ENCODE results near the genes OSBP2 and PATZ1.

GRCh38 chr22:29902745-29903290, 19.8 kb downstream of the MTMR3 start:
- RRBS, result no CpG with 5 or more reads among the region's 6 CpGs

- RRBS, result no CpG with 5 or more reads among the region's 7 CpGs
Observed at GRCh38 chr22:30298291-30298844, 9.1 kb upstream of the CASTOR1 start.

- RRBS, result no CpG with 5 or more reads among the region's 11 CpGs
Observed at GRCh38 chr22:30340041-30340609, 13.4 kb upstream of the TBC1D10A start.

DNA sequence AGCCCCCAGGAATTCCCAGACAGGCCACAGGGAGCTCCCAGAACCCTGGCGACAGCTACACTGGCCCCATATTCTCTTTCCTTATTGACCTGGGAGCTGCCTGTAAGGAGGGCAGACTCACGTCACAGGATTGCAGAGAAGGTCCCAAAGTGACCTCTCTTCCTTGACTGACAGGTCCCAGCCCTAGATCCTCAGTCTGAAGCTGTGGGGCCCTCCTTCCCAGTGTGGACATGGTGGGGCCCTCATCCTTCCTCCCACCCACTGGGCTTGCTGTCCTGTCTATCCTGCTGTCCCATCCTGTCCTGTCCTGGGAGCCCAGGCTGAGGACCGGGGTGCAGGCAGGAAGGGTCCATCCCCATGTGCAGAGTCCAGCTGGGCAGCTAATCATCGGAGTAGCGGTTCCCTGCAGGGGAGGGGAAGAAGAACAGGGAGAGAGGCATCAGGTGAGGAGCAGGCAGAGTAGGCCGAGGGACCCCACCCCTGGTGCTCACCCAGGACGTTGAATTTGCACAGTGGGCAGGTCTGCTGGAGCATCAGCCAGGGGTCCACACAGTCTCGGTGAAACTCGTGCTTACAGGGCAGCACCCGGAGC, 7.9 kb downstream of the RNF215 start:
- RRBS, result no CpG with 5 or more reads among the region's 10 CpGs

- RRBS, result no CpG with 5 or more reads among the region's 8 CpGs
Observed at GRCh38 chr22:30474943-30475621, 3.3 kb upstream of the SEC14L3 start.

- RRBS, result 2% methylated on average over 42 of the region's 95 CpGs
Observed at GRCh38 chr22:30694665-30695571, at the start of gene OSBP2. Gene OSBP2, plus strand, starts transcription at chr22:30694874.

- RRBS, result 3% methylated on average over 31 of the region's 88 CpGs
Observed at GRCh38 chr22:30822190-30822960, 127.7 kb downstream of the OSBP2 start.

GRCh38 chr22:30925655-30926207, 42.8 kb downstream of the MORC2 start:
- RRBS, result no CpG with 5 or more reads among the region's 6 CpGs

DNA sequence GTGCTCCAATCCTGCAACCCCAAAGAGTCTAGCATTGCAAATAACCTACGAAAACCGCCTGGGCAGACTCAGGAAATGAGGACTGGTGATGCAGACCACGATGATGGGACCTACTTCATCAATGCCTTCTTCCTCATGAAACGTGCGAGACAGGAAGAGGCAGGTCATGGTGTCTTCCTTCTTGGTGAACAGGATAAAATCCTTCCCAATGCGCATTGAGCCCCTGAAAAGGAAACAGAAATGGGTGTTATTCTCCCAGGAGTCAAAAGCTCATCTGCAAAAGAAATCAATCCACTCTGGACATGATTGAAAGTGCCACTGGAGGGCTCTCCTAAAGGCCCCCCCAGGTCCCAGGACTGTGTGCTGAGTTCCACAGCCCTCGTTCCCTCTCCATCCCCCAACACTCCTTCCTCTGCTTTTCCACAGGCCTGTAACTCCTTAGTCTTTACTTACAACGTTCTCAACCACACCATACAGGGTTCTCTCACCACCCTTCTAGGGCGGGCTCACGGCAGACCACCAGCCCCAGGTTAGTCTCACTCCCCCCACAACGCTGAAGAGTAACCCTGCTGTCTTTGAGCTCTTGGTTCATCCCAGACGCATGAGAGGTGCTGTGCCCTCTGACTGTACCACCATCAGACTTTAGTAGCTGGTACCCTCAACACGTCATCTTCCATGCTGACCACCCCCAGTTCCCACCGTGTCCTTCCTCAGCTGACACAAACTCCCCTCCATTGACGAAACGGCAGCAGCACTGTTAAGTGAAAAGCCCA, 22.2 kb downstream of the MORC2 start:
- RRBS, result no CpG with 5 or more reads among the region's 16 CpGs

DNA sequence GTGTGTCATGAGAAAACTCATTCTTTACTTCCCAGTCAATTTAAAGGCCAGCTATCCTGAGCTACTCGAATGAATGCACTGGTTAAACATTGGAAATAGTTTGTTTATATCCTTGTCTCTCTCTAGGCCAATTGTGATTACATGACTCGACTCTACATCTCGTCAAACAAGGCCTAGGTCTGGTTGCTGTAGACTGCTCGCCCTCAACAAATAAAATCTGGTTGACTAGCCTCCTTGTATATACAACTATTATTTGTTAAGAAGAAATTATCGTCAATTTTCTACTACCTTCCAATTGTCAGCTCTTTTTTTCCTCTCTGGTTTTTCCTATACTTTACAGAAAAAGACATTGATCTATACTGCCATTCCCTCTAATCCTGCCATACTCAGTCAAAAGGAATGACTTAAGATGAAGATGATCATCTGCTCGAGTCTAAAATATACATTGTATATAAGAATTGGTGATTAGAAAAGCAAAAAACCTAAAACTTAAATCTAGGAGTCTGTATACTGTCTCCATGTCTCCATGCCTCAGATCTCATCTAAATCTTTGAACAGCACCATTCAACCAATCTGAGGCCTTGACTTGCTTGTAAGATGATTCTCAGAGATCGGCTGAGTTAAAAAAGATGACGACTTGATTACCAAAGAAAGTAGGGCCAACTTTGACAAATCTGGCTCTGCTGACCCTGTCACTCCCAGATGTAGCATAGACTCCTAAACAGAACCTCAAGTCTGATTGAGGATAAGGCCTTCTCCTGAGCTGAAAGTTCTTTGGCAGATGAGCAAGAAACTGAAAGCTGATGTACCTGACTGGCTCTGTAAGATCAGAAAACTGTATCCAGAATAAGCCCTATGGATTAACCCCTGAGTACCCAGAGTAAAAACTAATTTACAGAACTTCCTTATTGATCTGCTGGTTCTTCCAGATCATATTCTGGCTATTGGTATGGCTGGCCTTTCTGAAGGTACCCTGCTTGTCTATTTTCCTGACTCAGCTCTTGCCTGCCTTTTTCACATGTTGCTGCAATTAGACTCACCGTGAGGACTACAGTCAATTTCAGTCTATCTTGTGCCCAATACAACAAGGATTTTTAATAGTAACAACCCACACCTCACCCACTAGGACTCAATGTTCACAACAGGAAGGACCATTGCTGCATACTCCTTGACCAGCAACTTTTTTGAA, 8.5 kb upstream of the MORC2 start:
- RRBS, result no CpG with 5 or more reads among the region's 9 CpGs

DNA sequence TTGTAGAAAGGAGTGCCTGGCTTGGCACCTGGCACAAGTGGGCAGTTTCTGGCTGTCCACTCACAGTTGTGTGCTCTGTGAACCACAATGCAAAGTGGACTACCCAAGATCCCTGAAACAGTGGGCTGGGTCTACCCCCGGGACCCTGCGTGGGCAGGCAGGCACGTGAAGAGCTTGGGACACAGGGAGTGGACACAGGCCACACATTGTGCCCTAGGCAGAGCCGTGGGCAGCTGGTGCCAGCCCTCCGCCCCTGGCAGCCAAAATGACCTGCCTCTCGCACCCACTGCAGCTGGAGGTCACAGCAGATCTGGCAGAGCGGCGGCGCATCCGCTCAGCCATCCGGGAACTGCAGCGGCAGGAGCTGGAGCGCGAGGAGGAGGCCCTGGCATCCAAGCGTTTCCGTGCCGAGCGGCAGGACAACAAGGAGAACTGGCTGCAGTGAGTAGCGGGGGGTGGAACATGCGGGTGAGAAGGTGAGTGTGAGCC, 6.6 kb downstream of the SMTN start:
- RRBS, result no CpG with 5 or more reads among the region's 20 CpGs

DNA sequence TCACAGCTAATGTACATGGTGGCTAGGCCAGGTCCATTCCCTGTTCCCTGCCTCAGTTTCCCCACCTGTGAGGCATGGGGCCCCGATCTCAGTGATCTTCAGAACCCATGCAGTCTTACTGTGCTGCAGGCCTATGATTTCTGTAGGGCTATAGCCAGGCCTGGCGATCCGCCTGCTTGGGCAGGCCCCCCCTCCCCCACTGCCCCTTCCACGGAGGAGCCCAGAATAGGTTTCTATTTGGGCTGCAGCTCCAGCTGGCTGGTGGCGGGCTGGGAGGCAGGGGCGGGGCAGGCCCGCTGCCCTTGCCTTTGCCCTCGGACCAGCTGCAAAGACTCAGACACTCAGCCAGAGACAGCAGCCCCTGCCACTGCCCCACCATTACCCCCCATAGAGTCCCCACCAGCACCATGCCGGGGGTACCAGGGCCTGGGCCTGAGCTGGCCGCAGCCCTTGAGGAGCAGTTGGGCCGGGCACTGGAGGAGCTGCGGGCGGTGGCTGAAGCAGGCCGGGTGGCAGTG, 12.0 kb downstream of the SMTN start:
- RRBS, result 16% methylated on average over 6 of the region's 14 CpGs

GRCh38 chr22:31099317-31099979, 7.9 kb downstream of the SELENOM start:
- RRBS, result no CpG with 5 or more reads among the region's 12 CpGs

- RRBS, result 20% methylated on average over 4 of the region's 13 CpGs
Observed at GRCh38 chr22:31106856-31107235, 522 bp downstream of the SELENOM start.

- RRBS, result no CpG with 5 or more reads among the region's 5 CpGs
Observed at GRCh38 chr22:31159426-31159798, 570 bp upstream of the RNF185 start.

- RRBS, result no CpG with 5 or more reads among the region's 4 CpGs
Observed at GRCh38 chr22:31218470-31219210, 6.5 kb downstream of the LIMK2 start.

DNA sequence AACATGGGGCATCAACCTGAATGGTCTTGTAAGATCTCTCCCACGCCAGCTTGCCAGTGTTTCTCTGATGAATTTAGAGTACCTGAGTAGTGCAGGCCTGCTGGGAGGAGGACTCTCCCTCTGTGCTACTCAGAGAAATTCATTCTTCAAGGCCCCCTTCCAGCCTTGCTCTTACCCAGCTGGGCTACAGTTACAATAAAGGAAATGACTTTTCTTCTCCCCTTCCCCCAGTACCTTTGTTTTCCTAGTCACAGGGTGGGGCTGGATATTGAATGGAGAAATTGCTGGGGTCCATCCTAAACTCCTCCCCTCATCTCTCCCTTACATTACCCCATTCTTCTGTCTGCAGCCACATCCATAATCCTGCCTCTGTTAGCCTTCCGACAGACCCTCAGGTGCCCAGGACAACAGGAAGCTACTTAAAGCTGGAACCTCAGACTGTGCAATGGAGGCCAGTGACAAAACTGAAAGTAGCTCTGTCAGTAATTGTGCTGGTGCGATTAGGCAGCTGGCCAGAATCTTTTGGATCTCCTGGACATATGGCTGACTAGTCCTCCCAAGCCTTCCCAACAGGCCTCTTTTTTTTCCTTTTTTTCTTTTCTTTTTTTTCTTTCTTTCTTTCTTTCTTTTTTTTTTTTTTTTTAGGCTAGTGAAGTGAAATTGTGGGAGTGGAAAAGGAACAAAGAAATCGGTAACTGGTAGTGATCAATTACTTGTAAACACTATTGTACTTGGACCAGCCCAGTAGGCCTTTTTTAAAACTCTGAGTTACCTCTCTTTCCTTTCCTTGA, 17.5 kb downstream of the LIMK2 start:
- RRBS, result no CpG with 5 or more reads among the region's 4 CpGs

DNA sequence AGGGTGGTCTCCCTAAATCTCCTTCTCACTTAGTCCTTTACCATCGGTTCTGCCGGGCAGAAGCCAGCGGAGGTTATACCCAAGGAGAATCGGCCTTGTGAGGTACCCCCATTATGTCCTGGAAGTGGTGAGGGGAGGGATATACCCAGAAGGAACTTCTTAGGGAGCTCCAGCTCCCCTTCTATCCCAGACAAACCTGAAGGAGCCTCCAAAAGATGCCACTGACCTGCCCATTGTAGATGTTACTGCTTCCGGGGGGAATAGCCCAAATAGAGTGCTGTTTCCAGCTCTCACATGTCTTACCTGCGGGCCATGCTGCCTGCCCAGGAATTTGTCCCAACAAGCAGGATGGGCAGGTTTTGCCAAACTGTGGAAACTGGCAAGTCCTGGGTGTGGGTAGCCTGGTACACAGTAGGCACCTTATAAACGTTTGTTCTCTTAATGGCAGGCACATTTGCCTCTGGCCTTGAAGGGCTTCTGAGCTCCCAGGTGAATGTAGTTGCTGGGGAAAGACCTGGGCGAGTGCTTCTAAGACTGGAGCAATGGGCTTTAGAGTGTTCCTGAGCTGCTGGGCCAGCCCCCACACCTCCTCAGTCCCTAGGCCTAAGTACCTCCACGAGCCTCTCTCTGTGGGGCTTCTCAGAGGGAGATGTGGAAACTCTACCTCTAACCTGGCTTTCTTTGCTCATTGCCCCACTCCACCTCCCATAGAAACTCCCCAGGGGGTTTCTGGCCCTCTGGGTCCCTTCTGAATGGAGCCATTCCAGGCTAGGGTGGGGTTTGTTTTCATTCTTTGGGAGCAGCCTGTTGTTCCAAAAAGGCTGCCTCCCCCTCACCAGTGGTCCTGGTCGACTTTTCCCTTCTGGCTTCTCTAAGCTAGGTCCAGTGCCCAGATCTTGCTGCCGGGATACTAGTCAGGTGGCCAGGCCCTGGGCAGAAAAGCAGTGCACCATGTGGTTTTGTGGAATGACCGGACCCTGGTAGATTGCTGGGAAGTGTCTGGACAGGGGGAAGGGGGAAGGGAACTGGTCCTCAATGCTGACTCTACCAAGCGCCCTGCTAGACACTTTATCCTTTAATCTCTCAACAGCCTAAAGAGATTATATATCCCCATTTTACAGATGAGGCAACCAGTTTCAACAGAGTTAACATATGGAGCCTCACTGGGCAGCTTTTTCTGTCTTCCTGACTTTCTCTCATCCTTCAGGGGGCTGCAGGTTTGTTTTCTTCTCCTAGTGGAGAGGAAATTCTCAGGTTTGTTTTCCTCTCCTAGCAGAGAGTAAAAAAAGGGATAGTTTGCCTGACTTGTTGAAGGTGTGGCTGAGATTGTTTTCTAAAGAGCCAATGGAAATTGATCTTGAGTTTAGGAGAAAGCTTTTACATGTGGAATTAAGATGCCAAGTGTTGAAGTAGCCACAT, 37.2 kb downstream of the LIMK2 start:
- RRBS, result 32% methylated on average over 2 of the region's 13 CpGs

DNA sequence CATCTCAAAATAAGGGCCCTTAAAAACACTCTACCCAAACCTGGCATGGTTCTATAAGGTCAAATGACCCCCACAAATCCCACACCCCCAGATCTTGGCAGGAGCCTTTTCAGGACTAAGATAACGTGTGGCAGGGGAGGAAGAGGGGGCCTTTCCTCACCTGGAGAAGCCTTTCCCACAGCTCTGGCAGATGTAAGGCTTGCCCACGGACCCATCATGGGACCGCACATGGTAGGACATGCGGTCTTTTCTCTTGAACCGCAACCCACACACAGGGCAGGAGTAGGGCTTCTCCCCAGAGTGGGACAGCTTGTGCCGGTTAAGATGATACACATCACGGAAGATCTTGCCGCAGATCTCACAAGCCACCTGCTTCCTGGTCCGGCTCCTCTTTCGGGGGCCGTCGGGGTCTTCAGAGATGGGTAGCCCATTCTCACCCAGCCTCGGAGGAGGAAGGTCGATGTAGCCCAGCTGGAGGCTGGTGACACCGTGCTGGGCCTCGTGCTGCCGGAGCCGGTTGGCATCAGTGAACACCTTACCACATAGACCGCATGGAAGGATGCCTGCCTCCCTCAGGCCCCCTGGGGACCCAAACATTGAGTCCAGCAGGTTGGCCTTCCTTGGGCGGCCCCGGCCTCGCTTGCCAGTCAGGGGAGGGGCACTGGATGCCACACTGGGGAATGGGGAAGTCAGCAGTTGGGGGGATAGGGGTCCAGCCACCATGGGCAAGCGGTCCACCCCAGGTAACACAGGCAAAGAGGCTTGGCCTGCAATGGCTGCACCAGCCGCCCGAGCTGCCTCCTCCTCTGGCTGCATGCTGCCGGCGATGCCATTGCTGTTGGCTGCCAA, 1.8 kb downstream of the PATZ1 start:
- RRBS, result 42% methylated on average over 4 of the region's 27 CpGs

GRCh38 chr22:31346172-31346406, at the start of gene PATZ1:
Gene PATZ1, minus strand, starts transcription at chr22:31346346.
- RRBS, result 2% methylated on average over 15 of the region's 29 CpGs

All from brain (tissue), 1 donor.